Measurements from ENCODE around the gene SPATA9.

- PRO-cap, result no peak
- RAMPAGE, long total RNA, 2 experiments, result start-site peak on the plus strand in 1 of 2 experiments, at chr5:95392814-95392828 at its widest, 55 reads per replicate
Observed at GRCh38 chr5:95392713-95393140, 1.6 kb downstream of the FAM81B start.

- PRO-cap, result no peak
- RAMPAGE, long total RNA, 2 experiments, result no peak in any of the 2 experiments
Observed at GRCh38 chr5:95550523-95550734, 4.3 kb downstream of the SKIC3 start.

DNA sequence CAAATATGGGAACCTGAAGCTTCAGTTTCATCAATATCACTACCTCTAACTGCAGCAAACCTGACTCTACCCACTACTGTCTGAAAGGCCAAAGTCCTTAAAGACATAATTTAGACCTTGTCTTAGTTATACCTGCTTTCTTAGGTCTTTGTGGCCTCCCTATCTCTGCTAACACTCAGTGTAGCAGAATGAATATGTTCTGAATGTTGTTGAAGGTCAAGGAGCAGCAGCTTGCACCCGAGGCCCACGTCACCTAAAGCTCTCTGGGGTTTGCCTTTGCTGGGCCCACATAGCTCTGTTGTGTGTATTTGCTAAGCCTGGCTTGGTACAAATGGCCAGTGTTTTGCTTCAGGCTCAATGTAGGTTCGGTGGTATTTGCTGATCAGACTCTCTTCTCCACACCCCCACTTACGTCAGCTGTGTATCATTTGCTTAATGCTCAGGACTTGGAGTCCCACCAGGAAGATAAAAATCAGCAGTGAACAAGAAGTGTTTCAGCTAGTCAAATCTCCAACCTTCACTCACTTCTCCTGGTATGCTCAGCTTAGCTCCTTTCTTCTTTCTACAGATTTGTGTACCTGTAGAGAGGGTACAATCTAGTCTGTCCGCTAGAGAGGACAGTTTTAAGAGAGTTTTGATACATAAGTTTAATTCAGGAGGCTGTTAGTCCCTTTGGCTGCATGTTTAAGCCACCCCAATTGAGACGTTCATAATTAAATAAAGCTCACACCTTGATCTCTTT is 4.8 kb upstream of the RFESD start:
- PRO-cap, result bidirectional peak, plus-strand start at position 520 of the sequence, minus-strand start at position 329 of the sequence
- RAMPAGE, long total RNA, 2 experiments, result no peak in any of the 2 experiments

DNA sequence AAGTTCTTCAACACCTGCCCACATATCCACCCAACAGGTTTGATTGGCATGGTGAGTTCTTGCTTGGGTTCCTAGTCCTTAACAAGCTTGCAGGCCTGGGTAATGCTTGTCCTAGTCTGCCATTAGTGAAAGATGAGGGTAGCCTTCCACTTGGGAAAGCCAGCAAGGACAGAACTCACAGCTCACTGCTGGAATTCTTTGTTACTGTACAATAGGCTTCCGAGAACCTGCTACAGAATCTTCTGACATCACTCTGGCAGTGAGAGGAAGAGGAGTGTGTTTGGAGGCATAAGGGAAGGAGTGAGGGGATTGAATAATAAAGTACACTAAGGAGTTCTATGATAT is at the start of gene SPATA9:
Gene SPATA9 (minus strand): TSS at position 187 of the 345 bp plus-strand sequence.
- PRO-cap, result no peak
- RAMPAGE, long total RNA, 2 experiments, result start-site peak on the minus strand in 1 of 2 experiments, centred at position 178 of the sequence, 11 reads per replicate

DNA sequence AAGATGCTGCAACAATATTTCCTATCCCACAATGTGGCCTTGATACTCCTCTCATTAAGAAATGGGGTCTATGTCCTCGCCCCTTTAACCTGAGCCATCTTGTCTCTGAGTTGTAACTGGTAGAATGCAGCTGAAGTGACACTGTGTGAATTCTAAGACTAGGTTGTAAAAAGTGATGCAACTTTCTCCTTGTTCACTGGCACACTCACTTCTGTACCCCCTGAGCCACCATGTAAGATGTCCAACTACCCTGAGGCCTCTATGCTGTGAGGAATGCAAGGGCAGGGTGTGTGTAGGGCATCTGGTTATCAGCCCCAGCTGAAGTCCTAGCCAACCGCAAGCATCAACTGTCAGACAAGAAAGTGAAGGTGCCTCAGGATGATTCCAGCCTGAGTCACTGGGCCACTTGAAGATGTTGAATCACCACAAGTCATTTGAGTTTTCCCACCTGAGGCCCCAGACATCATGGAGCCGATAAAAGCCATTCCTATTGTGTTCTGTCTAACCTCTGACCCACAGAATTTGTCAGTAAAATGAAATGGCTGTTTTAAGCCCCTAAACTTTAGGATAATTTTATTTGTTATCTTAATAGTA is 18.8 kb upstream of the RHOBTB3 start:
- PRO-cap, result no peak
- RAMPAGE, long total RNA, 2 experiments, result no peak in any of the 2 experiments

- PRO-cap, result no peak
- RAMPAGE, long total RNA, 2 experiments, result no peak in any of the 2 experiments
Observed at GRCh38 chr5:95723416-95724023, 7.6 kb upstream of the RHOBTB3 start.

DNA sequence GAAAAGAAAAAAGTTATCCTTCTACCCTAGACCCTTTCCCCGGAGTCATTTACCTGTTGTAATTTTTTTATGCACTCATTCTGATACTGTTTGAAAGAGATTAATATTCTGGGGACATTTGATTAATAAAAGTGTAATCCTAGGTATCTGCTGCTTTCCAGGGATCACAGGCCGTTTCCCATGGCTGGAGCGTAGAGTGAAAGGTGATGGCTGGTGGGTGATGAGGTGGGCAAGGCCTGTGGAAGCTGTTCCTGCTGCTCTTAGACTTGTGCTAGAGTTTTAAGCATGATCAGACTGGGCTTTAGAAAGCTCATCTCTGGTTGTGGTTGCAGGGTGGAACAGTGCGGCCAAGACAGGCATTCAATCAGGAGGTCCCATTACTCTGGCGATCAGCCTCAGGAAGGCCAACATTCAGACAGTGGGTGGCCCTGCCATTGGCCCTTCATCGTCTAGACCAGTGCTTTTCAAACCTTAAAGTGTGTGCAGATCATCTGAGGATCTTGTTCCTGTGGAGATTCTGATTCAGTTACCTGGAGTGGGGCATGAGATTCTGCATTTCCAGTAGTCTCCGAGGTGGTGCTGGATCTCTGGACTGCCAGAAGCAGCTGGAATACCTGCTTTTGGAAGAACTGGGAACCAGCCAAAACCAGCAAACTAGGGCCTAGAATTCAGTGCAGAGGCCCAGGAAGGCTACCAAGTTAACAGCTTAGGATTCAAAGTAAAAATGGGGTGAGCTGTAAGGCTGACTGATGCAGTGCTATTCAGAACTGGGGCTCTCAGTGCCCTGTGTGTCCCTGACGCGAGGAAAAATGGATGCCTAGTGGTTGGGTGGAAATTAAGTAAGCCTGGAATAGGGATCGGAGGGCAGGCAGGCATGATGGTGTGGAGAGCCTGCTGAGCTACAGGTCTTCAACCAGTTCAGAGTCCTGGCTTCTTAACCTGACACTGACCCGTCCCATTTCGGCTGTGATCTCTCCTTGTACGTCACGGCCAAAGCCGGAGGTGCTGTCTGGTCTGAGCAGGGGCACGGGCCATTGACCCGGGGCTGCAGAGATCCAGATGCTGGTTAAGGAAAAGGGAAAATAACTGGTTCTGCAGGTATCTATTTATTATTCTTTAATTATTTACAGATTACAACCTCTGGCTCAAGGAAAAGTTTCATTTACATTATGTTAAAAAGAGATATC is 27.5 kb downstream of the RHOBTB3 start:
- PRO-cap, result no peak
- RAMPAGE, long total RNA, 2 experiments, result no peak in any of the 2 experiments

- PRO-cap, result no peak
- RAMPAGE, long total RNA, 2 experiments, result no peak in any of the 2 experiments
Observed at GRCh38 chr5:95803925-95804339, 18.6 kb downstream of the GLRX start.

DNA sequence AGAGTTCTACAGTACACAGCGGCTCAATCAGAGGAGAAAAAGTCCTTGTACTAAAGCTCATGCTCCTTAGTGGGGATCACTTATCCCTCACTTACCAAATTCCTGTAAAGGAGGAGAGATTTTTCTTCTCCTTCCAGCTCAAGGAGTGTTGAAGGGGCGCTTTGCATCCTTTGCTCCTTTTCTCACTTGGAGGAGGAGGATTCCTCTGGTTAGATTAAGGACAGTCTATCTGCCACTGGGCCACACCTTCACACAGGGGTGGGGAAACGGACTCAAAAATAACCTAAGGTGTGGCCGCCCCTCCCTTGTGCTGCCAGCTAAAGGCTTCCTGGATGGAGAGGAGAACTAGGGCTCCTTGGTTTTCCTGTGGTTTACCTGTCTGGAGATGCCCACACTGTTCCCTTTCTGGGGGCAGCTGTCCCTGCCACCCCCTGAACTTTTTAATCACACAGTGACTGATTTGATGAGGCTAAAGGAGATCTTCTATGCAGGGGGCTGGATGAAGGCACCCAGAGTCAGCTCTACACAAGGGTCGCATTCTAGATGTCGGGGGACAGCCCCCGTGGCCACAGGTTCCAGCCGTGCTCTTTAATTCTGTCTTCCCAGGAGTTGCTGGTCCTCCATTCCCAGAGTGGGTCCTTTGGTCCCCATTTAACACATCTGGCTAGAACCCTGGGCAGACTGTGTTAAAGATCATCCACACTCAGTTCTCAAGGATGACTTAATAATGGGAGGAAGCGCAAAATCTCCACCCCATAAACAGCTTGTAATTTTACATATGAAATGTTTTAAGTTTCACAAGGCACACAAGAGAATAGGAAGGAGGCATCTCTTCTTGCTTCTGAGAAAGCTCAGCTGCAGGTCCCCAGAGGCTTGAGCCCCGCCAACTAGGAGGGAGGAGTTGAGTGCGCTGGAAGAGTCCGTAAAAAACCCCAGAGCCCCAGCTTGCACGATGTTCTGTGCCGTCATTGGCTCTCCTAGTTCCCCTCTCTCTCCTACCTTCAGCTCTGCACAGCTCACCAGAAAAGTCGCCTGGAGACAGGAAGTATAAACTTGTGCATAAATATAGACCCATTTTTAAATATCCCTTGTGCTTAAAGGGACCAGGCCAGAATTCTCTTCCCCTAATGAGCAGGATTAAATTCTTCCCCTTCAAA is 14.2 kb downstream of the GLRX start:
- PRO-cap, result no peak
- RAMPAGE, long total RNA, 2 experiments, result no peak in any of the 2 experiments

GRCh38 chr5:95852608-95853276 is 30.2 kb upstream of the GLRX start:
- PRO-cap, result no peak
- RAMPAGE, long total RNA, 2 experiments, result no peak in any of the 2 experiments

- PRO-cap, result no peak
- RAMPAGE, long total RNA, 2 experiments, result no peak in any of the 2 experiments
Observed at GRCh38 chr5:95857857-95858551, 35.5 kb upstream of the GLRX start.

GRCh38 chr5:95934039-95934784 is 27.4 kb downstream of the ELL2 start:
- PRO-cap, result no peak
- RAMPAGE, long total RNA, 2 experiments, result no peak in any of the 2 experiments

DNA sequence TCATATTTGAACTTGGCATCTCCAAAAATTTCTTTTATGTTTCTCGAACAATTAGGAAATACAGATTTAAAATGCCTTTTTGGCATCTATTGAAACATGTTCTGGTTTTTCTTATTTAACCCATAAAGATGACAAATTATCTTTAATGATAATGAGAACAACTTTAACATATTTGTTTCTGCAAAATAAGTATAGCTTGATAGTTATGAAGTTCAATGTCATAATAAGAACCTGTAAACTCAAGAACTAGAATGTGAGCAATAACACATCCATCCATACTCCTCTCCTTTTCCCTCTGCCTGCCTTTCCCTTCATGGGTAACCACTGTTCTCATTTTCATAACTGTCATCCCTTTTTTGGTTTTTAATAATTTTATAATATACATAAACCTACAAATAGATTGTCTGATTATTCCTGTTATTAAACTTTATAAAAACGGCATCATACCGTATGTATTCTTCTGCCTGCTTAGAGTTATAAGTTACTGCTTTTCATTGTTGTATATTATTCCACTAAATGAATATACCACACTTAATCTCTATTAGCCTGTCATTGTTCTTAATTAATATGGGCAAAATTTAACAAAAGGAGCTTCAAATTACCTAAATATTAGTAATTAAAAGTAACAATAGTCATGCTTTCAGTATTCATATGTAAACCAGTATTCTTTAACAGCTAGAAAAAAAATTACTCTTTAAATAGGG is 26.7 kb downstream of the ELL2 start:
- PRO-cap, result no peak
- RAMPAGE, long total RNA, 2 experiments, result no peak in any of the 2 experiments

GRCh38 chr5:95946288-95947213 is 15.1 kb downstream of the ELL2 start:
- PRO-cap, result no peak
- RAMPAGE, long total RNA, 2 experiments, result no peak in any of the 2 experiments

DNA sequence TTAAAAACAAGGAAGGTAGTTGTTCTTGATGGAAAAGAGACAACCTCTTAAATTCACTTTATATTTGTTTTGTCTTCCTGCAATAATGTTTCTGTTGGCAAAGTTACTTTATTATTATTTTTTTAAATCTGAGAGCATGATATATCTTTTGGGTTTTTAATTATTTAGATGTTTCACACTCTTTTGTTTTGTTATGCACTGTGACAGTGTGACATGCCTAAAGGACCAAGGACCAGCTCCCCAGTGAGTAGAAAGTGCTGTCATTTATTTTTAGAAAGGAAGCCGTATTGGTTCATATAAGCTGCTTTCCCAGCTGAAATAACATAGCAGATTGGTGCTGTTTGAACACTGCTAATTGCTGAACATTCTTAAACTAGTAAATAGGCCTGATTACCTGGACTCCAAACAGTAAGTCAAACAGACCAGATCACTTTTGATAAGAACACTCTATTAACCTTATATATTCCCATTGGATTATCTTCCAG is 27.6 kb upstream of the ELL2 start:
- PRO-cap, result no peak
- RAMPAGE, long total RNA, 2 experiments, result no peak in any of the 2 experiments

DNA sequence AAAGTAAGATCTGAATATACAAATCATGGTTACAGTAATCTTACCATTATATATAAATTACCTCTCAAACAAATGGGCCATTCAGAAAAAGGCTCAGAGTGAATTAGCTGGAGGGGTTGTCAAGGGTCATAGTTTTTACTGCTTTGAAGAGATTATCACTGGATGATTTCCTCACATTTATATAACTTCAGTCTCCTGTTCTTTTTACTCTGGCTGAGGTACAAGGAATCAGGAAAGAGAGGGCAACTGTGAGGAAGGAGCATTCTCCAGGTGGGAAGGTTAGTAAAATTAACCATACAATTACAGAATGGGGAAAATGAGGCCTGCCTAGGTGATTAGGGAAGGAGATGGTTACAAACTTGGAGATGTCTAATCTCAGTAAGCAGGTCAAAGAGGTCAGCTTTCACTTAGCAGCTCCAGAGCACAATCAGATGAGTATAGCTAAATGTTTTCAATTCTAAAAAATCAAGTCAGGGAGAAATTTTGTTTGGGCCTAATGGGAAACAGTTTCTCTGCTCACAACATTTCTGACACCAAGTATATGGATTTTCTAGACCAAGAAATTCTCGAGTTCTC is 148.8 kb upstream of the ELL2 start:
- PRO-cap, result no peak
- RAMPAGE, long total RNA, 2 experiments, result no peak in any of the 2 experiments

DNA sequence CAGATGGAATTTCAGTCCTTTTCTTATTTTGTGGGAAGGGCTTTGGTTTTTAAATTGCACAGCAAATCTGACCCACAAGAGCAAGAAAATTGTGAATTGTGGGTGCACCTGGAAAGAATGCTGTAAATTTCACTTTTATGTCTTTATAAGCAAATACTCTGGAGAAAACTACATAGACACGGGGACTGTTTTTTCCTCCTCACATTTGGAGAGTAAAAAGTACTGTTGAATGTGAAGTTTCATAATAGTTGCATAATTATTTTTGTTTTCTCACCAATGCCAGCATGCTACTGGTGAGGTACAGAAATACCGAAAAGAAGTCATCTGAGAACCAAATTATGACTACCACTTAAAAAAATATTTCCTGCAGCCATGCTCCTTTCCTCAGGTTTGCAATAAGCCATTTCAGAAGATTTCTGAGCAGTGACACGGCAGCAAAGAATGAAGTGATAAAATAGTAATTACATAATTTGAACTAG is 144.9 kb downstream of the PCSK1 start:
- PRO-cap, result no peak
- RAMPAGE, long total RNA, 2 experiments, result no peak in any of the 2 experiments

GRCh38 chr5:96339890-96340705 is 93.0 kb downstream of the PCSK1 start:
- PRO-cap, result no peak
- RAMPAGE, long total RNA, 2 experiments, result no peak in any of the 2 experiments

GRCh38 chr5:96741230-96741716 is 66.5 kb downstream of the ERAP1 start:
- PRO-cap, result no peak
- RAMPAGE, long total RNA, 2 experiments, result no peak in any of the 2 experiments

GRCh38 chr5:96744263-96745009 is 63.3 kb downstream of the ERAP1 start:
- PRO-cap, result no peak
- RAMPAGE, long total RNA, 2 experiments, result no peak in any of the 2 experiments